LHCN-M2 (cell line): ENCODE results near the gene CCDC7.

DNA sequence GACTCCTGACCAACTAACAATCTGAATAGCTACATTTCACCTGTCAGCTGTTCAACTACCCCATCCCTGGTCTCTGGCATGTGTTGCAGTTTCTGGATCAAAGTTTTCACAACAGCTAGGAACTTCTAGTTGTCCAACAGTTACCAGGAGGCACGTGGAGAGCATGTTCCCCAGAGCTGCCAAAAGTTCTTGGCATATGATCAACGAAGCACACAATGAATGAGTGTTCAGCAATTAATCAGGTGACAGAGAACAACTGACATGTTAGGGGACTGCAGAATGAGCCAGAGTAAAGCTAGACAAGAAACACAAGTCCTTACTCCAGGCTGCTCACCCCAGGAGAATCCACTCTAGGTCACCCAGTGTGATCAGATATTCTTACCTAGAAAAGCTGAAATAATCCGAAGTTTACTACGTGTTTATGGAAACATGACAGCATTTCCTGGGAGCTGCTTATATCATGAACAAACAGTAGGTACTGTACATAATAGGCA, 50.7 kb downstream of the ZNF438 start:
- RAMPAGE, long total RNA = no peak

GRCh38 chr10:31071039-31072163, 39.7 kb upstream of the ZNF438 start:
- RAMPAGE, long total RNA = no peak

GRCh38 chr10:31342027-31342683, 23.1 kb downstream of the ZEB1 start:
- RAMPAGE, long total RNA = no peak

- RAMPAGE, long total RNA = no peak
These were observed 123.6 kb downstream of the ZEB1 start for GRCh38 chr10:31442347-31443213.

GRCh38 chr10:31602988-31604070, 284.3 kb downstream of the ZEB1 start:
- RAMPAGE, long total RNA = no peak

DNA sequence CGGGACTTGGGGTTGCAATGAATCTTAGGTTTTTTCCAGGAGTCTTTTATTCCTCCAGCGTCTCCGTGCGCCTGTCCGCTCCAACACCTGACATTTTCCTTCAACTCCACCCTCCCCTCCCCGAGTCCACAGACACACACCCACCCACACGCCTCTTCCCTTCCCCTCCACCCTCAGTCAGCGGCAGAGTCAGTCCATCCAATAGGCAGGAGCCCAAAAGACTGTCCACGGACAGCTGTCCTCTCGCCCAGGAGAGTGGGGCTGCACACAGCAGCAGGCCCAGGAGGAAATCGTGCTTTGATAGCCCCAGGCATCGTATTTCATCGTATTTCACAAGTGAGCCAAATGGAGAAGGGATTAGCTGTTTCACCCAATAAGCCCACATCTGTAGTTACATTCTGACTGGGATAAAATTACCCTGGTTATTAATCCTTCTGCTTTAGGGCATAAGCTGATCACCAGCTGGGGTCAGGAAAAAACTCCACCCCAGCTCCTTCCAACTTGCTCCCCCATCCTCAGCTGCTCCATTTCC, 285.1 kb downstream of the ZEB1 start:
- RAMPAGE, long total RNA = no peak

DNA sequence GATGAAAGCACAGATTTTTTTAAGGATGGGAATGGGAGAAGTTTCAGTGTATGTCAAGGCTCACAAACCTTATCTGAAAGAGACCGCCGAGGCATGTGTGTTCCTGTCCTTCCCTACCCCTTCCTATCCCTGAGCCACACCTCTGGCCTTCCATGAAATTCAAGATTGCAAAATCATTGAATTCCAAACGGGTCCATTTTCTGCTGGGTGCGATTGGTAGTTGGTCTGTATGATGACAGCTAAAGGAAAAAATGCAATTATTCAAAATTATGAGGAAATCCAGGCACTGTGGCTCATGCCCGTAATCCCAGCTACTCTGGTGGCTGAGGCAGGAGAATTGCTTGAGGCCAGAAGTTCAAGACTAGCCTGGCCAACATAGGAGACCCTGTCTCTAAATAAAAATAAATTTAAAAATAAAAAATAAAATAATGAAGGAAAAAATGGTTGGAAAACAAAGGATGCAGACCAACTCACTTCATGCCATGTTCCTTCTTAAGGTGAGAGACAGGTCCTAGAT, 170.1 kb downstream of the ARHGAP12 start:
- RAMPAGE, long total RNA = no peak

- RAMPAGE, long total RNA = no peak
These were observed 120.1 kb downstream of the ARHGAP12 start for GRCh38 chr10:31808427-31809053.

GRCh38 chr10:31864885-31865237, 63.8 kb downstream of the ARHGAP12 start:
- RAMPAGE, long total RNA = no peak

DNA sequence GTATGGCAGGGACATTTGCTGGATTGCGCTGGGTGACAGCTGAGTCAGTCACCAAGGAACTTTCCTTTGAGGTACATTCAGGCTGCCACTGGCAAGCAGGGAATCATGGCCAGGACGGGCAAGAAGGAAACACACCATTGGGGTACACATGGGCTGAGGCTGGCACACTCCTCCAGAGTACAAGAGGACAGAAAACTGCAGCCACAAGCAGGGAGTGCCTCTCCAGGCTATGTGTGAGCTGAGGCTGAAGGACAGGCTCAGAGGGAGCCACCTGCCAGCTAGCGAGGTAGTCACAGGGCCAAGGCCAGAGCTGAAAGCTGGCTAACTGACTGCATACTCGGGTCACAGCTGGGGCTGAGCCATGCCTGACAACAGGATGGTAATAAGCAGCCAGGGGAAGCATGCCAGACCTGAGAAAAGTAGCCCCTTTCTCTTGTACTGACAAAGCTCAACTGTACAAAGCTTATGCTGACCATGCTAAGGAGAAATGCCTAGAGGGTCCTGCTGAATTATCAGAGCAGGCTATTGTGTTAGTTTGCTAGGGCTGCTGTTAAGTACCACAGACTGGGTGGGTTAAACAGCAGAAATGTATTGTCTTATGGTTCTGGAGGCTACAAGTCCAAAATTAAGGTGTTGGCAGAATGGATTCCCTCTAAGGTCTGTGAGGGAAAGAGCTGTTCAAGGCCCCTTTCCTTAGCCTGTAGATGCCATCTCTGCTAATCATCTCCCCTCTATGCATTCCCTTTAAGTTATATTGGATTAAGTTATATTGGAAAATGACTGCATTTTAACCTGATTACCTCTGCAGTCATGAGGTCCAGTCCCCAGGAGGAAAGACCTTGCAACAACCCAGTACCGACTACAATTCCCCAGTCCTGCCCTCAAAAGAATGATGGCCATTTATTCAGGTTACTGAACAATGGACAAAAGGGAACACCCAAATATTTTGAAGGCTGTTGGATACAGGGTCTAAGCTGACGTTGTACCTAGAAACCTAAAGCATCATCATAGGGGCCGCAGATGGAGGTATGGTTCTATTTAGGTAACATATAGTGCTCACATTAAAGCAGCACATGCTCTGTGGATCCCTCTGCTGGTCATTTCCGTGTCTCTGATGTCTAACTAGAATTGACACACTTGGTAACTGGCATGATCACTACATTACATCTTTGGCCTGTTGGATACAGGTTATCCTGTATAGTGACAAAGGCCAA, 51.7 kb downstream of the KIF5B start:
- RAMPAGE, long total RNA = no peak

DNA sequence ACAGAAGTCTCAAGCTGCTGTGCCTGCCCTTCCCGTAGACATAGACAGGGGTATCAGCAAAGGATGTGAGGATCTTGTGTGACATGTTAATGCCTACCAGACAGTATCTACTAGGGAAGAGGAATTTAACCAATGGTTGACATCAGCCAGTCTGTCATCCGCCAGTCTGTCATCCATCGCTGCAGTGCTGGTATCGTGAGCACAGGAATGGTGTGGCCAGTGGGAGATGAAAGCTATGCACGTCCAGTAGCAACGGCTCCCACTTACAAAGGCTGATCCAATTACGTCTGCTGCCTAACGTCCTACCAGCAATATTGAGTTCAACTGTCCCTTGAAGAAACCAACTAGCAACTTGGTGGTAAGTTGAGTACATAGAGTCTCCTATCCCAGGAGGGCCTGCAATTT, 50.9 kb downstream of the KIF5B start:
- RAMPAGE, long total RNA = no peak

DNA sequence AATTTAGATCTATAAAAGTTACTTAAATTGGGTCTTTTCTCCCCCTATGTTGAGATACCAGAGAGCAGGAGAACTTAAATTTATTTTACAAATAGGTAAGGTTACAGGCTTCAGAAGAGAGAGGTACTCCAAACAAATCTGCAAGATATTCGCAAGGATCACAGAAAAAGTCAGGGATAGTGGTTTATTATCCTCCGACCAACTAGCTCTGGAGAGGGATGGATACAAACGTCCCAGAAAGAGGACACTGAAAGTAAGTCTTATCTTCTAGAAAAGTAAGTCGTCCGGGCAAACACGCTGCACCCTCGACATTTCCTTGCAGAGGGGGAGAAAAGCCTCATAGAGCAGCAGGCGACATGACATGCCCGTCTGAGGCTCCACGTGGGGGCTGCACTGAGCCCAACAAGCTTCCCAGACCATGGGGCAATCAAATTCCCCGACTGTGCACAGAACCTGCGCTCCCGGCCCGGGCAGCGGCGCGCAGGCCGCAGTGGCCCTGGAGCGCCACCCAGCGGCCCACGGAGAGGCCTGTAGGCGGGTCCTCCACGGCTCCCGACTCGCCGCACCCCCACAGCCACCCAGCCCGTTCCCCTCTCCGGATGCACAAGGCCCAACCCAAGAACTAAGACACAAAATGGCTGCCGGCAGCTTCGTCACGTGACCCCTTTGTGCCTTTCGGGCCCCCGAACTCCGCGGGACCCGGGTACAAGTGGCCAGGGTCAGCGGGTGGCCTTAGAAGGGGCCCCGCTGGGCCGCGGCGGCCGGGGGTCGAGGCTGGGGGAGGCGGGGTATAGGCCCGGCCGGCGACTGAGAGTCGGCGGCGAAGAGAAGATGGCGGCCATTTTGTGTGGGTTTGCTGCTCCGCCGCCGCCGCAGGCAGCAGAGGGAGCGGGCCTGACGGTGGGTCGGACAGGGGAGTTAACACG, 861 bp downstream of the EPC1 start:
- RAMPAGE, long total RNA = no peak

DNA sequence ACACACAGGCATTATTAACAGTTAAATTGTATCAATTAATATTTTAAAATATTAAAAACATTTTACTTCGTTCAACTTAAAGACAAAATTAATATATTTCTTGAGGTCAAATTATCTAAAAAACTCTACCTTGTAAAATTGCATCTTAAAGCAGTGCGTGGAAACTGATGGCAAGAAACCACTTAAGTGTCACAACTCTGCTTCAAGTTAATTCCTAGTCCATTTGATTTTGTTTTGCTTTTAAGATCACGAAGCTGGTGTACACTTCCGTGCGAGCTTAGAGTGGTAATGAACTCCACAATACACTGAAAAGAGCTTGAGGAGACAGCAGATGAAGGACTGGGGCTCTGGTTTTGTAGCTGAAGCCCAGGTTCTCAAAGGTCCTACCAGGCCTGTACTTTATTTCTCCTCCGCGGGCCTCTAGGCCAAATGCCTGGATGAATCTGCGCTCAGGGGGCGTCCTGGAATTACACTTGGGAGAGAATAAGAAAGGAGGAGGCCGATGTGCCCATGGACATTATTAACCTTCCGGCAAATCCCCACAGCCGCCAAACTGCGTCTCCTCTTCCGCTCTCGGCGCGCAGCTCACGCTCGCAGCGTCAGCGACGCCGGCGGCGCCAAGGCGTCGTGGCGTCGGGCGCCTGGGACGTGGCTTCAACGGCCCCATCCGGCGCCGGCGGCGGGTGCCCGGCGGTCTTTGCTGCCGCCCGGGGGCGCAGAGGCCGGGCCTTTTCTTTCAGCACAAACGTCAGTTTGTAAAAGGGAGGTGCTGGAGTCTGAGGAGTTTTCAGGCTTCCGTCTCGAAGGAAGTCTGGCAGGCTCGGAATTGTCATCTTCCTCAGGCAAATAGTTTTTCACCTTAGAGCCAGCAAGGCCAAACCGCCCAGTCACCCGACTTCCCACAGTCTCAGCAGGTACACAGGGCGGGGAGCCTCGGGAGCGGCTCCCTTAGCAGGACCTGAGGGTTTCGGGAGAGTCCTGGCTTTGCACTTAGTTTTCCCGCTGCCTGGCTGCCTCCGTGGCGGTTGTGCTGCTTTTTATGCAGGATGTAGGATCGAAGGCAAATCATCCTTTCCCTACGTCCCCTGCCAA, at the start of gene CCDC7:
TSS of gene CCDC7 (plus strand) at position 657 of the 1,092 bp plus-strand sequence.
- RAMPAGE, long total RNA = start-site peak on the plus strand centred at position 673 of the sequence, 7 bp wide, 5 reads; start-site peak on the plus strand centred at position 770 of the sequence, 44 bp wide, 16 reads

- RAMPAGE, long total RNA = no peak
These were observed 24.4 kb upstream of the ITGB1 start for GRCh38 chr10:32982304-32982921.

DNA sequence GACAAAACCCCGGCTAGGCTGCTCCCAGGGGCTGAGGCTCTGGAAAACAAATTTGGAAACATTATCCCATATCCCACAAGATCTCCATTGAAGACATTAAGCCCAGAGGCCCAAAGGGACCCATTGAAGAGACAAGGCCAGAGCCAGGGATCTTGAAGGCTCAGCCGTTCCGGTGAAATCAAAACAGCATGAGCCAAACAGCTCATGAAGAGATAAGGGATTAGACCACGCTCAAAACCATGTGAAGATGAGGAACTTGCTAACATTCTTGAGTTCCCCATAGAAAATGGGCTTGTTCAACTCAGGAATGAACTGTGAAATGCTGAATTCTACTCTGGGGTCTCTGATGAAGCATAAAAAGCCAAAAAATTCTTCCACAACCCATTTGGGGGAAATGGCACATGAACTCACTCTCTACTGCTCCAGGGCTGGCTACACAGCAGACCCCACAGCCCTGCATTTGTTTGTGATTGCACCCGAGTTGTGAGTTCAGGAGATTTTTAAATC, 184.4 kb upstream of the ITGB1 start:
- RAMPAGE, long total RNA = no peak

GRCh38 chr10:33145311-33145860, 187.4 kb upstream of the ITGB1 start:
- RAMPAGE, long total RNA = no peak

GRCh38 chr10:33233552-33233798, 101.0 kb downstream of the NRP1 start:
- RAMPAGE, long total RNA = no peak

GRCh38 chr10:33260867-33261183, 73.6 kb downstream of the NRP1 start:
- RAMPAGE, long total RNA = no peak

GRCh38 chr10:33291130-33291650, 43.3 kb downstream of the NRP1 start:
- RAMPAGE, long total RNA = no peak

DNA sequence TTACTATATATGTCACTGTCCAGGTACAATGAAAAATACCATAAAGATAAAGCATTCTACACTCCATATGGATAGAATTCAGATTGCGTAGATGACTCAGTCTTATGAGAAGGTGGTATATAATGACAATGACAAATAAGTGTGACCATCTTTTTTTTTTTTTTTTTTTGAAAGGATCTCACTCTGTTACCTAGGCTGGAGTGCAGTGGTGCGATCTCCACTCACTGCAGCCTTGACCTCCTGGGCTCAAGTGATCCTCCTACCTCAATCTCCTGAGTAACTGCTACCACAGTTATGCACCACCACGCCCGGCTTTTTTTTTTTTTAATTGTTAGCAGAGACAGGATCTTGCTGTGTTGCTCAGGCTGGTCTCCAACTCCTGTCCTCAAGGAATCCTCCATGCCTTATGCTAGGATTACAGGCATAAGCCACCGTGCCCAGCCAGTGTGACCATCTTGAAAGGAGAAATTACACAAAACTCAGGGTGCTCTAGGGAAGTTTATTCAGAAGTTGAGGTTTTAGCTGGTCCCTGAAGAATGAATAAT, 43.2 kb upstream of the NRP1 start:
- RAMPAGE, long total RNA = no peak